Endothelial cell (in vitro differentiated cells): ENCODE results near the genes MMP1, DCUN1D5, DYNC2H1, DDI1 and CASP5.

- PRO-cap: no peak
Observed at GRCh38 chr11:101907894-101908128, 7.0 kb upstream of the CEP126 start.

- PRO-cap: bidirectional peak, plus-strand start at chr11:101913198, minus-strand start at chr11:101913091
Observed at GRCh38 chr11:101912986-101913374, 1.8 kb upstream of the CEP126 start.

GRCh38 chr11:102112473-102112947, 2.3 kb downstream of the YAP1 start:
- PRO-cap: no peak

GRCh38 chr11:102231458-102232591, 85.5 kb upstream of the BIRC3 start:
- PRO-cap: no peak

DNA sequence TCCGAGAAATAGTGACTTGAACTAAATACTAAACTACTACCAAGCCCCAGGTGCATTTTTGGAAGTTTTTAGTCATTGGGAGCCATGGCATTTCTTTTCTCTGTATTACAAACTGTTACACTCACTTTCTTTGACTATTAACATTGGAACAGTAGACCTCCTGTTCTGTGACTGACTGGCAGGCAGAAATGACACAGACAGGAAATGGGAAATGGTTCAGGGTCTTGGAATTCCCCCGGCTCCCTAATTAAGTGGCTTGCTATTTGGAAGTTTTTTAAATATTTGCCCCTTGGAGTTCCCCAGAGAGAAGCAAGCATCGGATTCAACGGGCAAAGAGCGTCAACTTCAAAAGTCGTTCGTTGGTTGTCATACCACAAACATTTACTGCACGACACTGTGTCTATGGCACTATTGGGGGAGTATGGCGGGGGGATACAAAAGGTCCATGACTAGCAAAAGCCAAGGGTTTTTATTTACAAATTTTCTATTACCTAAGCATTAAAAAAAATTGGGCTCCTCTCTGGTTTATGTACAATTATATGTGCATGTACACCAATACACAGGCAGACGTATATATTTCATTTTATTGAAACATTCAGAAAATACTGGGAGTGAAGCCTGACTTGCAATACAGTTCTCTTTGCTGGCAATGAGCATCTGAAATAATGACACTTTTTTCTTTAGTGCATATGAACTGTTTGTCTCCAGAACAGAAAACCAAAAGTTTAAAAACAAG, 994 bp upstream of the BIRC2 start:
- PRO-cap: bidirectional peak, plus-strand start at position 302 of the sequence, minus-strand start at position 189 of the sequence; unidirectional peak, plus-strand start at position 594 of the sequence

DNA sequence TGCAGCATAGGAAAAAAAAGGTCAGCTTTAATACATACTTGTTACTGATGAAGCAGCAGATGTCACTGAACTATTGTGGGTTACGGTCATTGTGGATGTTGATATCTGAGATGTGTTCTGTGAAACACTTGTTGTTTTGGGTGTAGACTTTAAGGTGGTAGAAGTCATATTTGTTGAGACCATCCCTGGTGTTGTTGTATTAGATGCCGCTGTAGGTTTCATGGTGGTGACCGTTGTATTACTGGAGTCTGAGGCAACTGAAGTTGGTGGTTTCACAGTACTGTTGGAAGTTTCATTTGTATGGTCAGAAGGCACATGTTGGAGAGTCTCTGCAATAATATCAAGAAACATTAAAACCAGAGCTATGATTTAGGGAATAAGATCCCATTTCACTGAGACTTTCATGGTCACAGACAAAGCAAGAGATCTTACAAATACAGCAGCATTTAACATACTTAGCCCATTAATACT, 50.7 kb downstream of the TMEM123 start:
- PRO-cap: no peak

DNA sequence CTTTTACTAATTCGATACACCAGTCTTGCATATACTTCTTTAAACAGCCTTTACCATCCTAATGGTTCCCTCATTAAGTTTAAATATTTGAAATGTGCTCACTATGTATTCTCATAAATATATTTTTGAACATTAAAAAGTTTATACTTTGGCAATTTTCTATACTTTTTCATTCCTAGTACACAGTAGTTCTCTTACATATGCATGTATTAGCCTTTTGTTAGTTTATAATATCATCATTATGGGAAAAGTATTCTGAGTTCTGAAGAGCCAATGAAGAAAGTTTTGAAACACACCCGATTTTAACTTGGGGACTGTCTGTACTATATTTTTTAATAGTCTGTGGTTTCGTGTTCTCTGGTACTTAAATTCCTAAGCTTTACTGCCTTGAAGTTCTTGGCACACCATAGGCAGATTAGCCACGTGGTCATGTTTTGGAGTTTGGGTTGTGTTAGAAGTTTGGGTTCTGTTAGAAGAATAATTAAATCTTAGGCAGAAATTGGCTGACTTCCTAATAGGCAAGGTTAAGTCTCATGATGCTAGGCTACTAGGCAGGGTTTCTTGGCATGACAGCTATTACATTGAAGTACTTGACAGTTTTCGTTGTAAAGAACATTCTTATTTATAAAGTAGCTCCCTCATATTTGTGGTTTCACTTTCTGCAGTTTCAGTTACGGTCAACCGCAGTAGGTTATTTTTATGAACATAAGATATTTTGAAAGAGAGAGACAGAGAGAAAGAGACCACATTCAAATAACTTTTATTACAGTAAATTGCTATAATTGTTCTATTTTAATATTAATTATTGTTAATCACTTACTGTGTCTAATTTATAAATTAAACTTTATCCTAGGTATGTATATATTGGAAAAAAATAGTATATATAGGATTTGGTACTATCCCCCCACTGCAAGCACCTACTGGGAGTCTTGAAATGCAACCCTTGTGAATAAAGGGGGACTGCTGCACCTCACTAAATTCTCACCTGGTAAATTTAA, 30.0 kb upstream of the MMP7 start:
- PRO-cap: no peak

DNA sequence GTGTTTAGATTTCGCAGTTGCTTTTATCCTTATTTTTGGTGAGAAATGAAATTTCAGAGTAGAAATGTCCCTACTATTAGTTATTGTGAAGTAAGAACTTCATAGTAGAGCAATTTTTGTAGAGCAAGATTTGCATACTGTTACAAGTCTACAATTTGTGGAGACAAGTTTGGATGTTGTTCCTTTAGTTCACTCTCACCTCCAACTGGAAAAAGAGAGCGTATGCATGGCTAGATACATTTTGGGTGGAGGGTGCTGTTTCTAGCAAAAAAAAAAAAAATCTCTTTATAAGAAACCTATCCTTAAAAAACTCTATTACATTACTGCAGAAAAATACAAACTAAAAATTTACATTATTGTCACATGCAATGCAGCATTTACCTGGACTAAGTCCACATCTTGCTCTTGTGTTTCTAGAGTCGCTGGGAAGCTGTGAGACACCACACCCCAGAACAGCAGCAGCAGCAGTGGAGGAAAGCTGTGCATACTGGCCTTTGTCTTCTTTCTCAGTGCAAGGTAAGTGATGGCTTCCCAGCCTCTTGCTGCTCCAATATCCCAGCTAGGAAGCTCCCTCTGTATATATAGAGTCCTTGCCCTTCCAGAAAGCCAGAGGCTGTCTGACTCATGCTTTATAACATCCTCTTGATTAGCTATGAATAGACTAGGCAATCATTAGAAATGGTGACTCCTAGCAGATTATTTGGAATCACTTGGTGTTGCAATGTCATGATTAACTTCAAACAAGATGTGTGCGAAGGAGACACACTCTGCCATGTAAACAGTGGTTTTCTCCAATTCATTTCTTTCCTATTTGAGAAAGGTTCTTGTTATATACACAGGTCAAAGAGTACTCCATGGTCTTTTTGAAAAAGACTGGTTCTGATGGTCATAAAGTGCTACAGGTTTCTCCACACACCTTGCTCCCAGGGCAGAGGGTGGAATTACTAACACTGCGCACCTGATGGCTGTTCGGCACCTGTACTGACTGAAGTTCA, at the start of gene MMP1:
Gene MMP1 (minus strand): TSS at position 554 of the 995 bp plus-strand sequence.
- PRO-cap: no peak

DNA sequence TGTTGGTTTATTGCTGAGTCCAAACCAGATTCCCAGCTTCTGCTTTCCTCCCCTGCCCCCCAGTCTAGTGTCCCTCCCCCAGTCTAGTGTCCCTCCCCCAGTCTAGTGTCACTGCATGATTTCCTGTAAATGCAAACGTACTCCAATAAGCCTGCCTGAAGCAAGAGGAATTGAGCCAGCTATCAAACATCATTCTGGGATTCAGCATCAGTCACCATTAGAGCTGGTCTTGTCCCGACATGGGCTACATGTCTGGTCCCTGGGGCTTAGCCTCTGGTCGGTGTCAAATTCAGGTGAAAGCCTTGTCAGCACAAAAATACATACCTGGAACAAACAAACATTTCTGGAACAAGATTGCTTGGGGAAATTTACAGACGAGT, 13.8 kb downstream of the MMP3 start:
- PRO-cap: no peak

DNA sequence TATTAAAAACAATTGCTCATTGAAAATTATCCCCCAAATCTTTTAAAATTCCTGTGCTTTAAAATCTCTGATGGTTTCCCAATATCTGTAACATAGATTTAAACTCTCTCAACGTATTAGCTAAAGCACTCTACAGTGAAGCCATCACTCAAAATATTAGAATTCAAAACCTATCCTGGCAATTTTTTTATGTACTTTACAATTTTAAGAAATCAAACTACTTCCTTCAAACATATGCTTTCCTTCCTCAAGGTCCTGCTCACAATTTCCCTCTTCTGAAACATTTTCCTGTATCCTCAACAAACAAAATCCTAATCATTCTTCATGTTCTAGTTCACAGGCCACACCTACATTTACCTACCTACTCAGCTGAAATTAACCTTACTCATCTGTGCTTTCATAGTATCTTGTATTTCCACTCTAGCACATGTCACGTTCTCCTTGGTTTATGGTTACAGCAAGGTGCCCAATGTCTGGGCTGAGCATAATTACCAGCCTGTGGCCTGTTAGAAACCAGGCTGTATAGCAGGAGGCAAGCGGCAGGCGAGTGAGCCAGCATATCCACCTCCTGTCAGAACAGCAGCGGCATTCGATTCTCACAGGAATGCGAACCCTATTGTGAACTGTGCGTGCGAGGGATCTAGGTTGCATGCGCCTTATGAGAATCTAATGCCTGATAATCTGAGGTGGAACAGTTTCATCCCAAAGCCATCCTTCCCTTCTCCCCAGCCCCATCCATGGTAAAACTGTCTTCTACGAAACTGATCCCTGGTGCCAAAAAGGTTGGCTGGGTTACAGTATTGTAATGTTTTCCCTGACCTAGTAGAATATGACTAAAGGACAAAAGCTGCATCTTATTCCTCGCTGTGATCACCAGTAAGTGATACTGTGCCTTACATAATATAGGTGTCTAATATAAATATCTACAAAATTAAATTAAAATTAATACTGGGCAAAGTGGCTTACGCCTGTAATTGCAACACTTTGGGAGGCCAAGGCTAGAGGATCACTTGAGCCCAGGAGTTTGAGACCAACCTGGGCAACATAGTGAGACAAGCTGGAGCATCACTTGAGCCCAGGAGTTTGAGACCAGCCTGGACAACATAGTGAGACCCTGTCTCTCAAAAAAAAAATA, 13.1 kb downstream of the DCUN1D5 start:
- PRO-cap: no peak

DNA sequence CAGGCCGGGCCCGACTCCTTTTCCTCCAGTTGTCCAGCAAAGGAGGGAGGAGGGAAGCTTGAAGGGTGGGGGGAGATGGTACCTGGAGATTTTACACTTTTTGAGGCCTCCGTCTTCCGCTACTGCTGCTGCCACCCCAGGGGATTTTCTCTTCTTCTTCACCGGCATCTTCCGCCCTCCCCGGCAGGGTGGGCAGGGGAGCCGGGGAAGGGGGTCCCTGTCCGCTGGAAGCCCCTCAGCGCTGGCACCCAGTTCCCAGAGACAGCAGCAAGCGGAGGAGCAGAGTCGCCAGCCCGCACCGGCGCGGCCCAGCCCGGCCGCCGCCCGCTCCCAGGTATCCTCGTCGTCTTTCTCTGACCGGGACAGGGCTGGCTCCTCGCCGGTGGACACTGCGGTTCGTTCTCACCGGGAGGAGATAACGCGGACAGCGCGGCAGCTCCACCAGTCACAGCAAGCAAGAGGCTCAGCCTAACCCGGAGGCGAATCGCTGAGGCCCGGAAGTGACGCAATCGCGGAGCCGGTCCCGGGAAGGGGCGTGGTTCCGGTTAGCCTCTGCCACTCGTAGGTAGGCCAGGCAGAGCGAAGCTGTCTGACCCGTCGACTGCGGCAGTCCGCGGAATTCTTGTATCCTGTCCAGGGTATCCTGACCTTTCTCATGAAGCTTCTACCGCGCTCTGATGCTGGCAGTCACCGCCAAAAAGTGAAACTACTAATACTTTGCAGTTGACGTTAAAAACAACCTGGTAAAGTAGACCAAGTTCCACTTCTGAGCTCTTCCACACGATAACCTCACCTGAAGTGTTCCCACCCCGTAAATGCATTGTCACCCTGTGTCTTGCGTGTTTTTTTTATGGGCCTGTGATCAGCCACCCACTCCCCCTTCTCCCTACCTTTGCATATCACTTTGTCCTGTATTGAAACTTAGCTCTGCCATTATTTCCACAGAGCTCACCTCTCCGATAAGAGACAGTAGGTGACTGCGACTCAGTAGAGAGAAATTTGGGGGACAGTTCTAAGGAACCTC, at the start of gene DCUN1D5:
Gene DCUN1D5 (minus strand): TSS at position 456 of the 1,024 bp plus-strand sequence.
- PRO-cap: unidirectional peak, plus-strand start at position 258 of the sequence; bidirectional peak, plus-strand start at position 558 of the sequence, minus-strand start at position 456 of the sequence

DNA sequence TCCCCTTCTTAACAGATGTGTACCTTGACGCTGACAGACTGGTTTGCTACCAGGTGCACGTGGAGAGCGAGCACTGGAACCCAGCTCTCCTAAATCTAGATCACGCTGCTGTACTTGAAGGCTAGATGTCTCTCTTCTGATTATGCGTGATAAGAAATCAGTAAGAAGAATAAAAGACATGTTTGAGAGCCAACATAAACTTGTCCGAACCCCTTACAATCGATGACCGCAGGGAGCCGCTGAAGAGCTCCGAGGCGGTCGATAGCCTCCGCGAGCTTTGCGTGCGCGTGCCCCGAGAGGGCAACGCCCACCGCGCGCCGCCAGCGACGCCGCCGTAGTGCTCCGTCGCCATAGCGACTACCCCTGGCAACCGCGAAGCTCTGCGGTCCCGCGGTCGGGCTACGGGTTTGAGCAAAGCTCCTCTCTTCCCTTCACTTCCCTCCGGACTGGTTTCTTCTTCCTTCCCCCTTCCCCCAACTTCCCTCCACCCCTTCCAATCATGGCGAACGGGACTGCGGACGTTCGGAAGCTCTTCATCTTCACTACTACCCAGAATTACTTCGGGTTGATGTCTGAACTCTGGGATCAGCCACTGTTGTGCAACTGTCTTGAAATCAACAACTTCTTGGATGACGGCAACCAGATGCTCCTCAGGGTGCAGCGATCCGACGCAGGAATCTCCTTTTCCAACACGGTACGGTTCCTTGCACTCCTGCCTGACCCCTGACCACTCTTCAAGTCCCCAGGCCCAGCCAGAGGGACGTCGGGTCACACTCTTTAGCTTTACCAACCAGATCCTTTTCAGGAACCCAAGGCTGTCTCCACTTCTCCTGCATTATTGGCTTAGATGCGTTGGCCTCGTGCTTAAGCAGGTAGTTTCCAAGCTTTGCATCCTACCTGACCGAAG, at the start of gene DYNC2H1:
Gene DYNC2H1 (plus strand): TSS at position 351 of the 907 bp plus-strand sequence.
- PRO-cap: bidirectional peak, plus-strand start at position 351 of the sequence, minus-strand start at position 279 of the sequence; bidirectional peak, plus-strand start at position 642 of the sequence, minus-strand start at position 599 of the sequence

GRCh38 chr11:103728812-103729086, 307.7 kb upstream of the DDI1 start:
- PRO-cap: no peak

GRCh38 chr11:103803062-103803338, 233.4 kb upstream of the DDI1 start:
- PRO-cap: no peak

DNA sequence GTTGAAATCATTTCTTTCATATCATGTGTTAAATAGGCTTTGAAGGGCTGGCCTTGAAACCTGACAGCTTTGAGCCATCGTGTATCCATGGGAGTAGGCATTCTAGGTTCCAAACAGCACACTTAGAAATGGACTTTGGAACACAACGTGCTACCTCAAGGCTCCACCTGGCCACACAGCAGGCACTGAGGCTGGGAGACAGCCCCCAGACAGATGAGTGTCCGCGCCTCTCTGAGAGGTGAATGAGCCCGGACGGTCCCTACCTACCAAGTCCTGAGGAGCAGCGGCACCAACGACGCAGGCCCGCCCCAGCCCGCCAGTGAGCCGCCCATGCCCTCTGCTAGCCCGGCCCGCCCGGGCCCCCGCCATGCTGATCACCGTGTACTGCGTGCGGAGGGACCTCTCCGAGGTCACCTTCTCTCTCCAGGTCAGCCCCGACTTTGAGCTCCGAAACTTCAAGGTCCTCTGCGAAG, at the start of gene DDI1:
Gene DDI1 (plus strand): TSS at position 185 of the 473 bp plus-strand sequence.
- PRO-cap: no peak

DNA sequence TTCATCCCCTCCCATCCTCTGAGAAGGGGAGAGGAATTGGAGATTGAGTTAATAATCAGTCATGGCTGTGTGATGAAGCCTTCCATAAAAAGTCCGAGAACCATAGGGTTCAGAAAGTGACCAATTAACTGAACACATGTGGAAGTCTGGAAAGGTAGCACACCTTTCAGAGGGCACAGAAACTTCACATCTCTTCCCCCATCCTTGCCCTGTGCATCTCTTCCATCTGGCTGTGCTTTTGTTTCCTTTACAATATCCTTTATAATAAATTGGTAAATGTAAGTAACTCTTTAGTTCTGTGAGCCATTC, 250.0 kb upstream of the PDGFD start:
- PRO-cap: no peak

DNA sequence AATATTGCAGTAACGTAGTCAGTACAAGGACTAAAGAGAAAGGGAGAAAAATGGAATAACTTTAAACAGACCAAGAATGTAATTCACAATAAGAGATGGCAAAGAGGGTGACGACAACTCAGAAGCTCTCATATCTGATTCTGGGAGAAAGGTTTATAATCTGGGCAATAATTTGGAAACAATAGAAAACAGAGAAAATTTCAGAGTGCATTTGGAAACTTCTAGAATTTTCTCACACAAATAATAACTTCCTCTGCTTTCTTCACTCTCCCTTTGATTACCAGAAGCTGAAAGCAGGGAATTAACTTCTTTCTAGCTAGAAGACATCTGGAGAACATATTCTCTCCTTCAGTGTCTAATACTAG, 50.8 kb downstream of the CASP4 start:
- PRO-cap: no peak

DNA sequence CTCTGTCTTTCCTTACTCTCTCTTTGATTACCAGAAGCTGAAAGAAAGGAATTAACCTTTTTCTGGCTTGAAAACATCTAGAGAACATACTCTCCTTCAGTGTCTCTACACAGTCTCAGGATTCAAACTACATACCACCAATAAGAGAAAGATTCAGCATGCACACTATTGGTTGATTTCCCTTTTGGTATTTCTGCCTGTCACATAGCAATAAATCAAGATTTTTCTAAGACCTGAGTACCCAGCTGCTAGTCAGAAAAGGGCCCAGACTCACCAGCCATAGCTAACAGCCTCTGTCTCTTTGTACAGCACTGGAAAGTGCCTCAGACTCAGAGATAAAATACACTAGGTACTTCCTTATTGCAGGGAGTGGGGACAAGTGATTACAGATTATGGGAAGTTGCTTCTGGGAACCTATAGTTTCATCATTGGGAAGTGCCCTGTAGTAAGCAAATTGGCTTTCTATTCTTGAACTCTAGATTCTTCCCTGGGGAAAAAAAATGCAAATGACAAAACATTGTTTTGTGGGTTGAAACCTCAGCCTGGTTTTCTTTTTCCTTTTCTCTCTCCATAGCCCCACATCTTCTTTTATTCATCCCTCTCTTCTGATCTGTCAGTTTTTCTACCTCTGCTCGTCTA, at the start of gene CASP5:
Gene CASP5 (minus strand): TSS at position 313 of the 639 bp plus-strand sequence.
- PRO-cap: no peak

DNA sequence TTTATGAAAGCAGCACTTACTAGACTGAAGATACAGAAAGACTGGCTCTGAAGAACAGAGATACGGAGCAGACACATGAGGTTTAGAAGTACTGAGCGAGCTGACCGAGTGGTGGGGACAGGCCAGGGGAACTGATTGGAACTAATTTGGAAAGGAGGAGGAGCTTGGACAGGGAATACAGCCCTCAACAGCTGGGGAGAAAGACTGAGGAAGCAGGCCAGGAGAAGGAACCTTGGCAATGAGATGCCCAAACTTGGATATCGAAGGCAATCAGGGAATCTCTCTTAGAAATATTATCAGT, 284.7 kb downstream of the GUCY1A2 start:
- PRO-cap: no peak

GRCh38 chr11:106827780-106828200, 190.5 kb downstream of the GUCY1A2 start:
- PRO-cap: no peak